ENCODE measurements around a stretch of chr19.

- PRO-cap, 8 experiments = no peak in any of the 8 experiments
Measured at GRCh38 chr19:6161586-6161960, 26.1 kb downstream of the ACSBG2 start.

GRCh38 chr19:6234153-6234668 is 45.6 kb downstream of the MLLT1 start:
- PRO-cap, 8 experiments = no peak in any of the 8 experiments

- PRO-cap, 8 experiments = peak in 2 of 8 experiments; most common minus-strand start chr19:6392477 (in 1)
Measured at GRCh38 chr19:6392353-6392832, 571 bp downstream of the GTF2F1 start.

DNA sequence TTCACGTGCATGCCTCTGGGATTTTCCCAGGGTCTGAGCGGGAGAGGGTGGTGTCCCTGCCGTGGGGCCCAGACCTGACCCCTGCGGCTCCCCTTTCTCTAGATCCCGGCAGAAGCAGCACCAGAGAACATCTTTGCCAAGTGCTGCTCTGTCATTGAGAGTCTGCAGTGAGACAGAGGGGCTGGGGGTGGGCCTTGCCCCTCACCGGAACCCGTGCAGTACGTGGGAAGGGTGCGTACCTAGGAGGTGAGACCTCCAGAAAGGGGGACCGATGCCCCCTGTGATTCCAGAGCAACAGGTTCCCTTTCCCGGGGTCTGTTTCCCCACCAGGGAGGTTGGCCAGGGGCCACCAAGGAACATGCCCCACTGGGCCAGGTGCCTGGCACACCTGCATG is 12.4 kb downstream of the KHSRP start:
- PRO-cap, 8 experiments = peak in 1 of 8 experiments; most common minus-strand start position 131 of the sequence (in 1)

DNA sequence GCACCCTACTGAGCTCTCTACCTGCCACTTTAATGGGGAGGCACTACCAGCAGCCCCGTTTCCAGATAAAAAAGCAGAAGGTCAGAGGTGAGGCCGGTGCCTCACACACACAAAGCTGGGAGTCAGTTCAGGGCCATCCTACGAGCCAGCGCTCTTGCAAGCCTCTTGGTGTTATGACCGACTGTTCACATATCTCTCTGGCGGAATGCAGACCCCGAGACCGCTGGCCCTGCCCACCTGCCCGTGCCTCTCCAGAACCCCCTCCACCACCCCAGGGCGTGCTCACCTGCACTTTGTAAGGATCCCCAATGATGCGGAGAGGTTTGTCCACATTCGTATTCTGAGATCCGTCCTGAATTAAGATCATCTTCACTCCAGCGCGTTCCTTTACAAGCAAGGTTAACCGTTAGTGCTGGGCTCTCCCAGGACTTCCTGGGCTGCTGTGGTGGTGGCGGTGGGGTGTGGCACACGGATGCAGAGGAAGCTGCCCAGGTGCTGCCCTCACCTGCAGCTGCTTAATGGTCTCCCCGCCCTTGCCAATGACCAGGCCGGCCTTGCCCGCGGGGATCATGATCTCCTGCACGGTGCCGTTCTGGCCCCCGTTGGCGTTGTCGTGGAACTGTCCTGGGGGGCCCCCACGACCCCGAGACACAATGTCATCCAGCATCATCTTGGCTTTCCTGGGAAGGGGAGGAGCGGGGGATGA is 6.3 kb downstream of the KHSRP start:
- PRO-cap, 8 experiments = peak in 1 of 8 experiments; most common minus-strand start position 275 of the sequence (in 1)

GRCh38 chr19:6465021-6465665 is 1.1 kb downstream of the CRB3 start:
- PRO-cap, 8 experiments = no peak in any of the 8 experiments

DNA sequence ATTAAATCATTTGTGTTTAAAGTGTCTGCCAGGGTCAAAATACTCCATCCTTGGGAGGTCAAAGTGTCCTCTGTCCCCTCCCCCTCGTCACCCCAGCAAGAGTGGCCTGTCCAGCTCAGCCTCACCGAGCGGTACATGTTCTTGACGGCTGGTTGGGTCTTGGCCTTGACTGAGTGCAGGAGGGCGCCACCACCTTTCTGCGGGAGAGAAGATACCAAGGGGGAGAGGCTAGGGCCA is 6.0 kb downstream of the CRB3 start:
- PRO-cap, 8 experiments = no peak in any of the 8 experiments

DNA sequence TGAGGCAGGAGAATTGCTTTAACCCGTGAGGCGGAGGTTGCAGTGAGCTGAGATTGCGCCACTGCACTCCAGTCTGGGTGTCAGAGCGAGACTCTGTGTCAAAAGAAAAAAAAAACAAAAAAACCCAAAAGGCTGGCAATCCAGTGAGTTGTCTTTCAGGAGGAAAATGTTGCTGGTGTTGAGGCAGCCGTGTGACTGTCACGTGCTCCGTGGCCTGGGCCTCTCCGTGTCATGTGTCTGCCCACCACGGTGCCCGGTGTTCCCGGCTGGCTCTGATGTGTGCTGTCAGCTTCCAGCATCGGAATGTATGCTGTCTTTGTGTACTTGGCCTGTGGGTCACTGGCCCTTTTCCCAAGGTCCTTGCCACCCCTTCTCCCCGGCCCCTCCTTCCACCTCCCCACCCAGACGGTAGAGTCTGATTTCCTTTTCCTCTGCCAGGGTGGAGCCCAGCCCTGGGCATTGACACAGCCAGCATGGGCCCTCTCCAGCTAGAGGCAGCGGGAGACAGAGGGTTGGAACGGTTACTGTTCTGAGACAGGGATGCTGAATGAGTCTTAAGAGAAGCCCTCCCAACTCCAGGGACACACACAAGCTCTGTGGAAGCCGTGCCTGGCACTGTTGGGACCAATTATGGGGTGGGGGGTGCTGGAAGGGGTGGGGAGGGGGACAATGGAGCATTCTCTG is 7.3 kb upstream of the TUBB4A start:
- PRO-cap, 8 experiments = no peak in any of the 8 experiments

- PRO-cap, 8 experiments = peak in 1 of 8 experiments; most common minus-strand start chr19:6663535 (in 1)
Measured at GRCh38 chr19:6663462-6663925, 6.5 kb downstream of the TNFSF14 start.

- PRO-cap, 8 experiments = no peak in any of the 8 experiments
Measured at GRCh38 chr19:6706793-6707337, 13.6 kb downstream of the C3 start.

DNA sequence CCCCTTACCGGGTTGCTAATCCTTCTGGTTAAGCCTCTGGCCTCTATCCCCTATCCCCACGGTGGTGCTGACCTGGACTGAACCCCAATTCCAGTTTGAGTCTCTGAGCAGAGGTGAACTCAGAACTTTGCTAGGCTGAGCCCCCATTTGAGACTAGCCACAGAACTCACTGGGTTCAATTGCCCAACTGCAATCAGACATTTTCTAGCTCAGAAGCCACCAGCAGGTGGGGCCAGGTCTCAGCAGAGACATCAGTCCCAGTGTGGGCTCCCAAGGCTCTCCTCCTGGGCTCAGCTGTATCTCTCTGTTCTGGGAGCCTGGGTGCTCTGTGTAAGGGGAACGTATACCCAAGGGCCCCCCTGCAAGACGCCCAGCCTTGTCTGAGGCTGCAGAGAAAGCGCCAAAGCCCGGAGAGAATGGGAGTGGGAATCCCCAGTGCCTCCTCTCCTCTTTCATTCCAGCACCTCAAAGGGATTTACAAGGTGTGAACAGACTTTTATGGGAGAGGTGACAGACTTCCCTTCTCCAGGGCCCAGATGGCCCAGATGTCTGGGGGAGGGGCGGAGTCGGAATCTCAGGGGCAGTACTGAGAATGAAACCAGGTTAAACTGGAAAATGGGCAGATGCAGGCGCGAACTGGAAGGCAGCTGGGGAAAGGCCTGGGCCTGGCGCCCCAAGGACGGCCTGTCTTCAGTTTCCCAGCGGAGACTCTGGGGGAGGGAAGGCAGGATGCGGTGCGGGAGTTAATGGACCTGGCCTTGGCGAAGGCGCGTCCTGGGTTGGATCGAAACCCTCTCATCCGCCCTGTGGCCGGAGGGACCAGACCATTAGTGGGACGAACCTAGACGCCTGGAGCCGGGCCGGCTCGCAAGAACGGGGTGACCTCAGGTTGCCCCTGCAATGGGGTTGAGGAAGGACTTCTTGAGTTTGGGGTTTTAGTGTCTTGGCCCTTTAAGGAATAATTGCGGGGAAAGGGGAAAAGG is 778 bp upstream of the TRIP10 start:
- PRO-cap, 8 experiments = no peak in any of the 8 experiments

DNA sequence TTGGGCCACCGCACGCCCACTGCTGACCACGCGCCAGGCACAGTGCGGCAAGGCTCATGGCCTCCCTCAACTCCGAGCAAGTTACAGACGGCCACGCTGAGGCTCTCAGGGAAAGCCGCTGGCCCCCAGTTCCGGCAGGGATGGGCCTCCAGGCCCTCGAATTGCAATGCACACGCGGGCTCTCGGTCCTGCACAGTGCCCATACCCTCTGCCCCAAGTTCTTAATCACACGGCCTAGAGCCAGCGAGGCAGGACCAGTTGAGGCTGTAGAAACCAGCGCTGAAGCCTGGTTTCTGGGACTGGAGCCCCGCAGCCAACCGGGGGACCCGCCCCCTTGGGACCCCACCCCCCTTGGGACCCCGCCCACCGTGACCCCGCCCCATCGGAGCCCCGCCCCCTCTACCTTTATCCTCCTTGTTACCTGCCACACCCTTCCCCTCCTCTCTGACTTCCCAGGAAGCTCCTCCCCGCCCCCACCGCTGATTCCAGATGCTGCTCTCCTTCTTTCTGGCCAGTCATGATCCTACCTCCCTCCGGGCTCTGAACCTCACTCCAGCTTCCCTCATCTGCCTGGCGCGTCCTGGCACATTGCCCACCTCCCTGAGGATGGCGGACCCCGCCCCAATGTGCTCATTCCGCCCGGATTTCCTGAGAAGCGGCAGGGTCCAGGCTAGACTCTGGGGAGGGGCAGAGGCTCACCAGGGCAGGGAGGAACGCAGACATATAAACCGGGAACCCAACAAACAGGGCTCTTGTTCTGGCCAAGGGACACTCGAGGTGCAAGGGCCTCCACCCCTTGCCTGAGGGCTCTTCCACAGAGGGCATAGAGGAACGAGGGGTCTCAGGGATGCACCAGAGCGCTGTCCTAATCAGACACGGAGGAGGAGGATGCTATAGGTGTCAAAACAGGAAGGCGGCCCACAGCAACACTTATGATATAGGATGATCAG is 5.8 kb downstream of the PEX11G start:
- PRO-cap, 8 experiments = peak in 4 of 8 experiments; most common plus-strand start position 871 of the sequence (in 3)

GRCh38 chr19:7528534-7529502 is 6.4 kb downstream of the MCOLN1 start:
- PRO-cap, 8 experiments = peak in 2 of 8 experiments; most common plus-strand start chr19:7529143 (in 2)

- PRO-cap, 8 experiments = peak in 1 of 8 experiments; most common plus-strand start chr19:7533327 (in 1)
Measured at GRCh38 chr19:7533153-7533713, 2.3 kb upstream of the PNPLA6 start.

GRCh38 chr19:7616991-7618027 is 12.0 kb downstream of the XAB2 start:
- PRO-cap, 8 experiments = peak in 4 of 8 experiments; most common minus-strand start chr19:7617958 (in 4)

DNA sequence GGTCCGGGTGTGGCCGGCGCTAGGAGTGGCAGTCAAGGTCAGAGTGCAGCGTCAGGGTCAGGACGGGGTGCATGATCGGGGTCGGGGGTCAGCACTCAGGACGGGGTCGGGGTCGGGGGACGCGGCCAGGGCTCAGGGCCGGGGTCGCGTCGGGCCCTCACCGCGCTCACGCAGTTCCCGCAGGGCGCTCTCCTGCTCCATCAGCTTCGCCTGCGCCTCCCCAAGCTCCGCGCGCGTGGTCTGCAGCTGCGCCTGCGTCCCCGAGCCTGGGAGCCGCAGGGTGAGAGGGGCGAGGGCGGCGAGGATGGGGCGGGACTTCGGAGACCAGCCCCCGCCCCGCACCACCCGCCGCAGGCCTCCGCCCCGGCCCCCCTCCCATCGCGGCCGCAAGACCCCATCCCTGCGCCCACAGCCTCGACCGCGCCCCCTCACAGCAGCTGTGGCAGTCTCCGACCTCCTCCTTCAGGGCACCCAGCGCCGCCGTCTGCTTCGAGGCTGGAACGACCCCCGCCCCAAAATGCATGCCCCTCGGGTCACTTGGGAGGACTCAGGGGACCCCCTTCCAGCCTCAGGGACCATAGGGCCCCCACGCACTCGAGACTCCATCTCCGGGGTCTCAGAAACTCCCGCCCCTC is 1.2 kb downstream of the CLEC4G start:
- PRO-cap, 8 experiments = no peak in any of the 8 experiments

DNA sequence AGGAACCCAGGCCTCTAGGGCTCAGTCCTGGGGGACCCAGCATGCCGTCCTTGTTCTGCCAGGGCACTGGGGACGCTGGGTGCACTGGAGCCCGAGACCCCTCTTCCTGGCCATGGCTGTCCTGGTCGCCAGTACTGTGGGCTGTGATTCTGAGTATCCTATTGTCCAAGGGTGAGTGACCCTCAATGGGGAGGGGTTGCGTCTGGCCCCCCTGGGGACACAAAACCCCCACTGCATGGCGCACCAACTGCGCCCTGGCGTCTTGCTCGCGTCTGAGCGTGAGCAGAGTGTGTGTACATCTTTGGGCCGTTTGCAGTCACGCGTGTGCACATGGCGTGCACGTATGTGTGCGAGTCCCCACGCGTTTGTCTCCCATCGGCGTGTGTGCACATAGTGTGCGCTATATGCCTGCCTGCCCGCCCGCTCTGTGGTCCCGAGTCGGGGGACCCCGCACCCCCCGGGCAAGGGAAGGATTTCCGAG is 24.8 kb downstream of the CLEC4M start:
- PRO-cap, 8 experiments = no peak in any of the 8 experiments

- PRO-cap, 8 experiments = no peak in any of the 8 experiments
Measured at GRCh38 chr19:7861706-7862758, 12.2 kb downstream of the PRR36 start.

DNA sequence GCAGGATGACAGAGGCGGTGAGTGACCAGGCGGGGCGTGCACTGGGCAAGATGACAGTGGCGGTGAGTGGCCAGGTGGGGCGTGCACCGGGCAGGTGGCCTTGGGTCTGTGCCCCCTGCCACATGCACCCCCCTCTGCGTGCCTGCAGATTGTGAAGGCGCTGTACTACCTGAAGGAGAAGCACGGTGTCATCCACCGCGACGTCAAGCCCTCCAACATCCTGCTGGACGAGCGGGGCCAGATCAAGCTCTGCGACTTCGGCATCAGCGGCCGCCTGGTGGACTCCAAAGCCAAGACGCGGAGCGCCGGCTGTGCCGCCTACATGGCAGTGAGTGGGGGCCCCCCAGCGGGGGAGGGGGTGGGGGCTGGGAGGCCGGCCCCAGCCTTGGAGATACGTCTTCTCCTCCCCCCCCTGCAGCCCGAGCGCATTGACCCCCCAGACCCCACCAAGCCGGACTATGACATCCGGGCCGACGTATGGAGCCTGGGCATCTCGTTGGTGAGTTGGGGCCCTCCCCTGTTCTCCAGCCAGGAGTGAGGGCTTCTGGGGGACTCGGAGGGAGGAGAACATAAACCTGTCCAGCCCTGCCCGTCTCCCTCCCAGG is 3.7 kb upstream of the TGFBR3L start:
- PRO-cap, 8 experiments = no peak in any of the 8 experiments

- PRO-cap, 8 experiments = no peak in any of the 8 experiments
Measured at GRCh38 chr19:7933843-7934497, 8.0 kb upstream of the CTXN1 start.

Data from peripheral blood mononuclear cell (primary cell).